A673 (cell line): ENCODE measurements around the genes PAQR9 and CHST2.

DNA sequence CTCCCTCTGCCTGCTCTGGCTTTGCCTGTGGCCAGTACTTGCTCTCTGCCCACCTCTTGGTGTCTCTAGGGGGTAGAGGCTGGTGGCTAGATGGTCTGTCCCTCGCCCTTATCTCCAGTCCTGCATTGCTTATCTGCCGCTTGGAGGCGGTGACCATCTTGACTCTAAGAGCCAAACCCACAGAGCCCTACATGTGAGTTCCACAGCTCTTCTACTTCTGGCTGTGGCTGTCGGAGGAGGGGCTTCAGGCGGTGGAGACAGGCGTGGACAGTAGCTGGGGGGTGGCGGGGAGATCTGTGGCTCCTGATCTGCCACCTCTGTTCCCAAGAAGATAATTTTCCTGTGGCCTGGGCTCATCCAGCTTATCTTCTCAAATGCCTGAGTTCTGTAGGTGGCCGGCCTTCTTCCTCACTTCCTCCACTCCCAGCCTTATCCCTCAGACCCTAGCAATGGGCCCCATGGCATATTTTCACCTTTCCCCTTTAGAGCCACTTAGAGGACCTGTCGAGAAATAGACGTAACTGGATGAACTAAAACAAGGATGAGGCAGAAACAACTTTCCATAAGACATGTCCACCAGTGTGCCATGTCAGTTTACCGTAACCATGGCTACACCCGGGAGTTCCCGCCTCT is 55.5 kb upstream of the ZBTB38 start:
- PRO-cap, result no peak

- PRO-cap, result bidirectional peak, plus-strand start at chr3:141386922, minus-strand start at chr3:141386771
Measured at GRCh38 chr3:141386610-141387476, 18.5 kb downstream of the ZBTB38 start.

- PRO-cap, result bidirectional peak, plus-strand start at chr3:141412412, minus-strand start at chr3:141412360
Measured at GRCh38 chr3:141412056-141412725, 43.9 kb downstream of the ZBTB38 start.

- PRO-cap, result no peak
Measured at GRCh38 chr3:141426418-141426879, 58.1 kb downstream of the ZBTB38 start.

DNA sequence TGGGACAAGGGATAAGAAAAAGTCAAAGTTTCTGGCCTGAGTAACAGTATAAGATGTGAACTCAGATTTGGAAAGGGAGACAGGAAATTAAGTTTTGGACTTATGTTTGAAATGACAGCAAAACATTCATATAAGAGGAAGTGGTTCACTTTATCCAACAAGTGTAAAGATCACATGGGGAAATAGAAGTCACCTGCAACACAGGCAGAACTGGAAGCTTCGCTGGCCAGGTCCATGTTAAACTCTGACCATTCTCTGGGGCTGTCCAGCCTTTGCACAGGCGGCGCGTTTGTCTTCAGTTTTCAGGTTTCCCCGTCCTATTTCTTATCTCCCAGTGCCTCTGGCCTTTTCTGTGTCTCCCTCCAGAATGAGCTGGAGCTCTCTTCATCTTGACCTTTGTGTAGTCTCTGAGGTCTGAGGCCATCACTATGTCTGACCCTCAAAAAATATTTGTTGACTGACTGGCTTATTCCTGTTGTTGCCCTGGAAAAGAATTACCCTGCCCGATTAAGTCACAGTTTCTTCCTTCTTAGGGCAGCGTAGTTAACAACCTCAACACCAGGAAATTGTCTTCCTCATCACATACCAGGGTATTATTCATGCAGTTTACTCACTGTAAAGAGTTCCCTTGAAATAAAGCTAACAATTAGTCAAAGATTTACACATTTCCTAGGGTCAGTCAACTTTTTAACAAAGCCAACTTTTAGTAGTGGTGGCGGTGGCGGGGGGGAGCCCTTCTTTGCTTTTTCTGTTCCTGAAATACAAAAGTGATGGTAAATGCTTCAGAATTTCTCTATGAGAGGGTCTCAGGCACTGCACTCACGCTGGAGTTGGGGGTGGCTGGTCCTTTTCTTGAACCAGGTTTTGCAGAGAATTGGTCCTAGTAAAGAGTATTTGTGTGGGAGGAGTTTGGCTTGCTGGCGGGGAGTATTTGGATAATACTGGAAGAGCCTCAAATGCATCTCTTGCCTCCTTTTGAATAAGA is 908 bp upstream of the RASA2 start:
- PRO-cap, result bidirectional peak, plus-strand start outside the sequence, minus-strand start at position 929 of the sequence

DNA sequence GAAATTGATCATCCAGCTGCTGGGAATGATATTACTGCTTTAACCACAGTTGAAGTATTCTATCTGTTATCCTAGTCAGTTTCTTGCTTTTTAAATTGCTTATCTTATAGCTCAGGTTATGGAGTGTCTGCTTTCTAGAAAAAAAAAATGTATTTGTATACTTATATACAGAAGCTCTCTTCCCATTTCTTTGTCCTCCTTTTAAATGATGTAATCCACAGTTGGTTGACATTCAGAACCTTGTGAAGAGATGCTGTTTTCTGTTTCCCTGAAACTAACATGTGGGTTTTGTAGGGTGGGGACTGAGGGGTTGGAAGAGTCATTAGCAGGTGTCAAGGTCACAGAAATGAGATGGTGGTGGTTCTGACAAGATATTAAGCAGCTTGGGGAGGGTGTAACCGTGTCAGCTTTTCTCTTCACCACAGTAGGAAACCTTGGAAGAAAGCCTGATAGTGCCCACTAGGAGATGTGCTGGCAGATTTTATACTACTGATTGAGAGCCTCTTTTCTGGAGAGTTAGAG is 2.3 kb downstream of the RASA2 start:
- PRO-cap, result no peak

DNA sequence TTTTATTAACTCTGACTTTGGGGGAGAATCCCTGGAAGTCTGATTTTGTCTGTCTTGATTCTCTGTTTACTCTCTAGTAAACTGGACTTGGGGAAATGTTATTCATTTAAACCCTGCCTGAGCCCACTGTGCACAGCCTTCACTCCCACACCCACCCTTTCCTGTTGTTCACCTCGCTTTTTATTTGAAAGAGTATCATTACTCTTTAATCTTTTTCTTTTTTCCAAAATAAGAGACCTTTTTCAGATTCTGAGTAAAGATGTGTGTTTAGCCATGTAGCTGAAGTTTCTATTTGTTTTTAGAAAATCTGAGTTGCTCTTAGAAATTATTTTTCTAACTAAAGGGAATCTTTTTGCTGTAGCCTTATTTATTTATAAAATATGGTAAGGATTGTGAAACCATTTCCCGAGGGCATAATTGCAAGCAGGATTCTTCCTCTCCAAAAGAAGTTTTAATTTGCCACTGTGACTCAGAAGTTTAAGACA is 43.3 kb downstream of the RASA2 start:
- PRO-cap, result bidirectional peak, plus-strand start at position 106 of the sequence, minus-strand start at position 78 of the sequence

GRCh38 chr3:141556411-141556850 is 69.6 kb downstream of the RASA2 start:
- PRO-cap, result no peak

GRCh38 chr3:141795892-141796211 is 32.6 kb downstream of the GRK7 start:
- PRO-cap, result no peak

DNA sequence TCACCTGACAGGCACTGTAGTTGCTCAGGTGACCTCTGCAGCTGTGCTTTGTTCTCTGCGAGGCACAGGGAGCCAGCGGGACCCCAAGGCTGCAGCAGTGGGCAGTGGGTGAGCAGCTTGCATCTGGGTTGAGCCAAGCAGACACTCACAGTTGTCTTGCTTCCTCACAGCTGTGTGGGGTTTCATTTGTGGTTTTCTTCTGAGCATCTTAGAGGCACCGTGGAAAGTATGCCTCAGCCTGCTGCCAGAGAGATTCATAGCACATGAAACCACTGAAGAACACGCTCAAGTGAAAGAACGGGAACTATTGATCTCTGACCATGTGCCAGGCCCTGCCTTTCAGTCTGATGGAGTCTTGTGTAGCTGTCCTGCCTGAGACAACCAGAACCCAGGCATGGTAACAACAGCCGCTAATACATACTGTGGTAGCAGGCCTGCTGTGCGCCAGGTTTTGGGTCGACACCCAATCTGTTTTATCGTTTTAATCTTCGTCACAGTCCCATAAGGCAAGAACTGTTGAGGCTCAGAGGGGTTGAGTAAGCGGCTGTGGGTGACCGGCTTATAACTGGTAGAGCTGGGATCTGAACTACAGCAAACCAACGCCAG is 33.4 kb downstream of the GRK7 start:
- PRO-cap, result no peak

DNA sequence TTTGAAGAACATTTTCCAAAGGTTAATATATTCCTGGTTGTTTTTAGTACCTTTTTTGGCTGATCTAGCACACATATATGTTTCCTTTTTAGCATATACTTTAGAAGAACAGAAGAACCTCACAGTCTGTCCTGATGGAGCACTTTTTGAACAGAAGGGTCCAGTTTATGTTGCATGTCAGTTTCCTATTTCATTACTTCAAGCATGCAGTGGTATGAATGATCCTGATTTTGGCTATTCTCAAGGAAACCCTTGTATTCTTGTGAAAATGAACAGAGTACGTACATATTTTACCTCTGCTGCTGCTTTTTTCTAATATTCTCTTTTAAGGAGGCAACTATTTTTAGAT is 37.1 kb downstream of the ATP1B3 start:
- PRO-cap, result no peak

DNA sequence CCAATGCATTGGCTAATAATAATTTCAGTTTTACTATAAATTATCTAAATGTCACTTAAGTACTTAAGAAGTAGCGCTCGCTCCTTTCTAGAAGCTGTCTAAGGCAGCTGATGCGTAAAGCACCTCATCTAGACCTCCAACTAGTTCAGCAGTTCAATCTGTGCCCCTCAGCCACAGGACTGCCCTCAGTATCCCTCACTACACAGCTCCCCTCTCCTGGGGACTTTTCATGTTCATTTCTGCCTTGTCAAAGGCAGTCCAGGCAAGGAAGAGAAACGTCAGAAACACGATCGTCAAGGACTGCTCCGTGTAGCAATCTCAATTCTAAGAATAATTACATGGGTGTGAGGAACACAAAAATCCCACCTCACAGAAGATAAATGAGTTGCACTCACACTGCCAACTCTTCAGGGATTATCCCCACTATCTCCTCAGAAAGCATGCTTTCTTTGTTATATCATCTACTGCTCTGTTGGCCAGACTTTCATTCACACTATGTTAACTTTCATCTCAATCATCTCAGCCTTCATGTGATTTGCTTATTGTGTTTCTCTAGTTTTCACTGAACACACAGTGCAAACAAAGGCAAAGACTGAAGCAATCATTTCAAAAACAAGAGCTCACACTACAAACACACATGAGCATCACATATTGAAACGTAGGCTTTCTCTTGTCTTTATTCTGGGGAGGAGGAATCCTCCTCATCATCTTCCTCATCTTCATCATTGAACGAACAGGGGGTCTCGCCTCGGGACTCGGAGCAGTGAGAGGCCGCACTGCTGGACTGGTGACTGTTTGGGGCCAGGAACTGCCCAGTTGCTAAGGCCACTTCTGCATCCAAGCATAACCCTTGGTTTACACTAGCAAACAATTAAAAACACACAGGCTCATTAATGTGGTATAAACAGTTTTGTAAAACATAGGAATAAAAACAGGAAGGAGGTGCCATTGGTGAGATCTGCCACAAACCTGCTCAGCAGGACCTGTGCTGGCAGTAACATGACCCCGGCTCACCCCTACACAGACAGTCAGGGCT is 75.7 kb downstream of the ATP1B3 start:
- PRO-cap, result no peak

DNA sequence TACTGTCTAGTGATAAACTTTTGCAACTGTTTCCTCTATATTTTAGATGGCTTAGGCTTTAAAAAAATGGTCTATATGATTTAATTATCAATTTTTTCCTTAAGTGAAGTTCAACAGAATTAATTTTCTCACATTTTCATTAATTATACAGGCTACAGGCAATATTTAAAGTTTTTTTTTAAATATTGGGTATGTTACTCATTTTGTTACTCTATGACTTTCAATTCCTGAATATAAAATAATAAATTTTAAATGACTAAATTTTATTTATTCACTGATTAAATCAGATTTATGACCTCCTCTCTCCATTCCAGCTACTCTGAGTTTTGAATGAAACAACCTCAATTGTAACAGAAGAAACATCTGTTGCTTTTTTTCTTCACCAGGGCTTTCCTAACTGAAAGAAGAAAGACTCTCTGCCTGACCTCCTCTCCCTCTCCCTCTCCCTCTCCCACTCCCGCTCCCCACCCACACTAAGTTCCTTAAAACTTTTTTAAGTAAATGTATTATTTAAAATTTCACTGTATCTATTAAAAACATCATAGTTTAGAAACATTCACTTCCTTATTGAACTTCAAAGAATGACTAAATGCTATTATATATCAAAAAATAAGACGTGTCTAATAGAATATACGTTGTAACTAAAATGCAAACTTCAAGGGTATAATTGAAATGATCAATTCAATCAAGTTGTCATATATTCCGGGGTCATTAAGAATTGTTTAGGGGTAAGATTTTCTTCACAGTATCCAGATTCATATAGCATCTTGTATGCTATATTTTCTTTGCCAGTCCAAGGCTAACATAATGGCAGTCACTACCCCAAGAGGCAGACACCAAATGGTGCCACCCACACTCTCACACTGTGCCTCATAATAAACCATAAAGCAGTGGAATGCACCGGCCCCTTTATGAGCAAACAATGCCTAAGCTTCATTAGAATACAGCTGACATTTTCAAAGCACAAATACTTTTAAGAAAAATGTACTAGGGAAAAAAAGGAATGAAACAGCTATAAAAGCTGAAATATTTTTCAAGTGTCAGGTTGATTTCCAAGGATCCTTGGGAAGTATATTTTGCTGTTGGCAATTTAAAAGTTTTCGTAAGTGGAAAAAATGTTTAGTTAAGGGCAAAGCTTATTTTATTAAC is 121.9 kb downstream of the TFDP2 start:
- PRO-cap, result bidirectional peak, plus-strand start at position 788 of the sequence, minus-strand start at position 845 of the sequence

- PRO-cap, result no peak
Measured at GRCh38 chr3:142236060-142236494, 10.7 kb upstream of the GK5 start.

DNA sequence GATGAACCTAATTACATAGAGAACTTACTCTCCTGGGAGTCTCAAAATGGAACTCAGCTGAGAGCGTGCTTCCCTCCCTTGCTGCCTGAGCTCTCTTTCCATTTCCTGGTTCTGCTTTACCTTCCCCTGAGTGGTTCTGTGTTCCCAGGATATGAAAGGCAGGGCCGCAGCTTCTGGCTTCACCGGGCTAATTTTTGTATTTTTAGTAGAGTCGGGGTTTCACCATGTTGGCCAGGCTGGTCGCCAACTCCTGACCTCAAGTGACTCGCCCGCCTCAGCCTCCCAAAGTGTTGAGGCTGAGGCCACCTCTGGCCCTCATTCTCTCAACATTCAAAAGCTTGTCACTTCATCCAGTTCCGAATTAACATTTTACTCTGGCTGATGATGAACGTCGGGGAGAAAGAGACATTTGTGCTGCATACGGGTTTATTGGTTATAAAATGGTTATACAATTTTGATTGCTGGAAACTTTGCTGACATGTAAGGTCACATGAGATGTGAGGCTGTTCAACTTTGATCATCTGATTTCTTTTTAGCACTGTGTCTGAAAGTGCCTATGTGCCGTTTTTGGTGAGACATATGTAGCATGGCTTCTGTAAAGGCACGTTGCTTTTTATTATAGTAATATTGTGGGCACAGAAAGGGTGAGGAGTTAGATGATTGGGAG is 6.6 kb downstream of the PLS1 start:
- PRO-cap, result no peak

DNA sequence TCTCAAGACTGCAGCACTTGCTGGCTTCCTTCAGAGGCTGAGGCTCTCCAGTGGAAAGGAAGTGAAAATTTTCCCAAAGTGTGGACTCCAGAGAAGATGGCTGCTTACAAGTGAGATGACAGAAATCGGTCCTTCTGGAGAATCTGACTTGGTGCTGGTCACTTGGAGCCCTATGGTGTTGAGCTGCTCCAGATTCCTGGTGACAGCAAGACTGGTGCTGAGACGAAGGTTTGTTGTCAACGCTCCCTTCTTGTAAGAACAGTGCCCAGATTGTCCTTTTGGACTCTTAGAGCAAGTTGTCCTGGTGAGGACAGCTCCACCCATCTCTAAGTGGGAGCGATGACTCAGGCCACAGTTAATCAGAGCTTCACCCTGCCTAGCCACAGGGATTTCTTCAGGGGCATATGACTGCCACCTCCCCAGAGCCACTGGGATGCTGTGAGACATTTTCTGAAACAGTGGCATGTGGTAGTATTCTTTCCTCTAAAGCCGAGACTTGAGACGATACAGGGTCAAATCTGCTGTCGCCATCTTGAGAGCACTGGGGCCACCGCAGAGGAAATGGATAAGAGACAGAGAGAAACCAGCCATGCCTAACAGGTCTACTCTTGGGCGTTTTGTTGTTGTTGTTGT is 15.7 kb upstream of the PCOLCE2 start:
- PRO-cap, result no peak

GRCh38 chr3:142935898-142936562 is 27.4 kb downstream of the PAQR9 start:
- PRO-cap, result no peak

DNA sequence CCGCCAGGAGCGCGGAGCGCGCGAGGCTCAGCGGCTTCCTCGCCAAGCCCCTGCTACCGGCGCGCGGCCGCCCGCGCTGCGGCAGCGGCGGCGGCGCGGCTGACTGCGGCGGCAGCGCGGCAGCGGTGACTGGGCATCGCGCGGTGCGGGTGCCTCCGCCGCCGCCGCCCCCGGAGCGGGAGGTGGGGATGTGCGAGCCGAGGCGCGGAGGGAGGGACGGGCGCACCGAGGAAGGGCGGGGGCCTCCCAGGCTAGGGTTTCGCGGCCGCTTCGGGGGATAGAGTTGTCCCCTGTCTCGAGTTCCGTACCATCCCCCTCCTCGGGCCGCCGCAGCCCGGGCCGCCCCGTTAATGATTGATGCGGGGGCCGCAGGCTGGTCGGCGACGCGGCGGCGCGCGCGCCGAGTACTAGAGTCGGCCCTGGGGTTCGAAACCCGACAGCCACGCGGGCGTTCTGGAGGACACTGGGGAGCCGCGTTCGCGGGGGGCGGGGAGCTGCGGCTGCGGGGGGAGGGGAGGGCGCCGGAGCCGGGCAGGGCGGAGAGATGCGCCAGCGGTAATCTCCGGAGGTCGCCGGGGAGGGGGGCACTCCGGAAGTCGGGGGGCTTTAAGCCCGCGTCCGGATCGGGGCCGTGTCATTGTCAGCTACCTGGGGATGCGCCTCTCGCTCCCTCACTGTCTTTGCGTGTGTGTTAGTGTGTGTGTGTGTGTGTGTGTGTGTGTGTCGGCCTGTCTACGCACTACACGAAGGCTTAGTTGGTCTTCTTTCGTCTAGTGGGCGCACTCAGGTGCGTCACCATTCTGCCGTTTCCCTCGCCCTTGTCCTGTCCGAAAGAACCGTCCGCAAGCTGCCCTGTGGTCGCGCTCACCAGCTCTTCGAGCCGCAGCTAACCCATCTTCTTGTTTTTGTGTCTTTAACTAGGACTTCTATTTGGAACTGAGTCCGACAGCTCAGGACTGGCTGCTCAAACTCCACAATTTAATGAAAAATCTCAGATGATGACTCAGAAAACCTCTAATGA is at the start of gene PAQR9:
Gene PAQR9 (minus strand): TSS at position 131 of the 1,021 bp plus-strand sequence.
- PRO-cap, result unidirectional peak, plus-strand start at position 122 of the sequence; bidirectional peak, plus-strand start at position 410 of the sequence, minus-strand start at position 465 of the sequence

DNA sequence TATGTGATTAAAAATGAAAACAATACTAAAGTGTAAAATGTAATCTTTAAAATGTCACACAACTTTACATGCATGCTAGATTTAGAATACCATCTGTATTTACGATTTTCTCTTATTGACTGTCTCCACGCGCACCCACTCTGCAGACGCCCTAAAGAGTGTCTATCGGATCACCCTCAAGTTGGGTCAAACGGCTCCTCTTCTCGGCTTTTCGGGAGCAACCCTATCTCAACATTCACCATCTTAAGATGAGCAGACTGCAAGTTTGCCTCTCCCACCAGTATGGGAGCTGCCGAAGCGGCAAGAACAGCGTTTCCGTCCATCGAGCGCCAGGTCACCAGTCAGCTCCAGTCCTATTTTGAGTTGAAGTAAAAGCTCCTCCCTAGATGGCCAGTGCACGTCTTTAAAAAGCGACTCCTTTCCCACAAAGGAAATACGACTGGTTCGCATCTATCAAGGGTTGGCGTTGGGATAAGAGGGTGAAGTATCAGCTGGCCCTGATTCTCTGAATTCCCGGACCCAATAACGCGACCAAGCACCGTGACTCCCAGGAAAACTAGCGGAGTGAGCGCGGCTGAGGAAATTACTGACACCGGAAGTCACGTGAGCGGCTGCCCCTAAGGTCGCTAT is 374 bp upstream of the U2SURP start:
- PRO-cap, result bidirectional peak, plus-strand start at position 280 of the sequence, minus-strand start at position 342 of the sequence; bidirectional peak, plus-strand start outside the sequence, minus-strand start at position 524 of the sequence

GRCh38 chr3:143119511-143120397 is at the start of gene CHST2:
Gene CHST2, plus strand, starts transcription at chr3:143119771.
- PRO-cap, result bidirectional peak, plus-strand start at chr3:143119773, minus-strand start at chr3:143119619